ENCODE measurements around a stretch of chr9.

- RRBS = 6% methylated on average over 3 of the region's 37 CpGs
Observed at GRCh38 chr9:134068615-134069317, 940 bp upstream of the BRD3 start.

DNA sequence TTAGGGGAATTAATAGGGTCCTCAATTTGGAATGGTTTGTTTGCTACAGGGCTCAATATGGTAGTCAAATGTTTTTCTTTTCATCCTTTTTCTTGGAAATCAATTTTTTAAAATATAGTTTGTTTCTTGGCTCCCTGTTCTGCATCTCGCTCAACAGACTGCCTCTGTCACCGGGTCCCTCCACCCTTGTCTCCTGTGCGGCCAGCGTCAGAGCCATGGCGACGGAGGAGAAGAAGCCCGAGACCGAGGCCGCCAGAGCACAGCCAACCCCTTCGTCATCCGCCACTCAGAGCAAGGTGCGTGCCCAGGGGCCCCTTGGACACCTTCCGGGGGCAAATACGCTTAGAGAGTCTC is 3.8 kb downstream of the WDR5 start:
- RRBS = no CpG with 5 or more reads among the region's 14 CpGs

- RRBS = no CpG with 5 or more reads among the region's 16 CpGs
Observed at GRCh38 chr9:134142140-134142882, 6.4 kb downstream of the WDR5 start.

DNA sequence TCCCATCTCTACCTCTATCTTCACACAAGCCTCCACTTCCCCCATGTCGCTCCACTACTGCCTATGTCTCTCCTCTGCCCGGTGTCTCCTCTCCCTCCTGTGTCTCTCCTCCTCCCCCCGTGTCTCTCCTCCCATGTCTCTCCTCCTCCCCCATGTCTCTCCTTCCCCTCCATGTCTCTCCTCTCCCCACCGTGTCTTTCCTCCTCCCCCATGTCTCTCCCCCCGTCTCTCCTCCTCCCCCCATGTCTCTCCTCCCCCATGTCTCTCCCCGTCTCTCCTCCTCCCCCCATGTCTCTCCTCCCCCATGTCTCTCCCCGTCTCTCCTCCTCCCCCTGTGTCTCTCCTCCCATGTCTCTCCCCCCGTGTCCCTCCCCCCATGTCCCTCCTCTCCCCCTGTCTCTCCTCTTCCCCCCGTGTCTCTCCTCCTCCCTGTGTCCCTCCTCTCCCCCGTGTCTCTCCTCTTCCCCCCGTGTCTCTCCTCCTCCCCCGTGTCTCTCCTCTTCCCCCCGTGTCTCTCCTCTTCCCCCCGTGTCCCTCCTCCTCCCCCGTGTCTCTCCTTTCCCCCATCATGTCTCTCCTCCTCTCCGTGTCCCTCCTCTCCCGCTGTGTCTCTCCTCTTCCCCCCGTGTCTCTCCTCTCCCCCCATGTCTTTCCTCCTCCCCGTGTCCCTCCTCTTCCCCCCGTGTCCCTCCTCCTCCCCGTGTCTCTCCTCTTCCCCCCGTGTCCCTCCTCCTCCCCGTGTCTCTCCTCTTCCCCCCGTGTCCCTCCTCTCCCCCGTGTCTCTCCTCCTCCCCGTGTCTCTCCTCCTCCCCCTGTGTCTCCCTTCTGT is 41.1 kb downstream of the WDR5 start:
- RRBS = no CpG with 5 or more reads among the region's 26 CpGs

GRCh38 chr9:134210677-134211597 is 75.1 kb downstream of the WDR5 start:
- RRBS = no CpG with 5 or more reads among the region's 26 CpGs

- RRBS = no CpG with 5 or more reads among the region's 6 CpGs
Observed at GRCh38 chr9:134222526-134223051, 86.7 kb downstream of the WDR5 start.

DNA sequence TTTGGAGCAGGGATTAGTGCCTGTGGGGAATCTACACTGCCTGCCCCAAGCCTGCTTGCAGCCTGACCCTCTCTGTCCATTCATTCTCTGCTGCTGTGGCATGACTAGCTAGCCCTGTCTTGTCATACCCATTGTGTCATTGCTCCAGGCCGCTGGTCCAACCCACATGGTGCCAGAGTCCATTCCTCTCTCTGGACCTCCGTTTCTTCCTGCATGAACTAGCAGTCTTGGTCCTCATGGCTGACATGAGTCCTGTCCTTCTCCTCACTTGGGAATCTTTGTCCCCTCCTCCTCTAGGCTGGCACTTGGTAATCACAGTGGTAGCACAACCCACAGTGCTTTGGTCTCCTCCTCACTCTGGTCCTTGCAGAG is 12.7 kb upstream of the RXRA start:
- RRBS = no CpG with 5 or more reads among the region's 2 CpGs

- RRBS = no CpG with 5 or more reads among the region's 23 CpGs
Observed at GRCh38 chr9:134331284-134331943, 5.2 kb downstream of the RXRA start.

DNA sequence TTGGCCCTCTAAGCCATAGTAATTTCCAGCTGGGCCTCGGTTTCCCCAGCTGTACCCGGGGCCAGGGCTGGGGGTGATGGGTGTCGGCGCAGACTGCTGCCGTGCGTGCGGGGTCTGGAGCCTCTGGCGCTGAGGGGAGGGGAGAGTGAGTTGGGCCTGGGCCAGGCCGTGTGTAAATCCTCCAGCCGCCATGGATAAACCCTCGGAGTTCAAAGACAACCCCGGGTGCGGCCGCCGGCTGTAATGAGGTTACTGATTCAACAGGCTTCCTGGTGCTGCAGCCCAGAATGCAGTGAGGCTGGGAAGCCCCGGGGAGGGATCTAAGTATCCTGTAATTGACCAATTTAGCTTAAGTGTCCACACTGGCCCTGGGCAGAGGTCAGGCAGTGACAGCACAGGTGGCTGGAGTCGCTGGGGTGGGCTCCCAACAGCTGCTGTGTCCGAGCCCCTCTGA is 7.2 kb downstream of the RXRA start:
- RRBS = 6% methylated on average over 2 of the region's 18 CpGs

DNA sequence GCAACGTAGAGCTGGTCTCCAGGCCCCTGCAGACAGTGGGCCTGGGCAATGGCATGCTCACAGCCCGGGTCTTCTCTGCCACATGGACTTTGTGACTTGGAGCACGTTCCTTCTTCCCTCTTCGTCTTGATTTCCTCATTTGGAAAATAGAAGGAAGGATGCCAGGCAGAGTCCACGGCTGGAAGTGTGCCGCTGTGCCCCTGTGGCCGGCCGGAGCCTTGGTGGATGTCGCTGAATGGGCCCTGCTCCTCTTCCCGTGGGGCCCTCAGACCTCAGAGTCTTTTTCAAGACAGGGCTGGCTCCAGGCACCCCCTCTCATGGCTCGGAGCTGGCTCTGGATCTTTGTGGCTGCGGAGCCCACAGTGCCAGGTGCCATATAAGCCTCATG is 10.1 kb downstream of the RXRA start:
- RRBS = no CpG with 5 or more reads among the region's 12 CpGs

DNA sequence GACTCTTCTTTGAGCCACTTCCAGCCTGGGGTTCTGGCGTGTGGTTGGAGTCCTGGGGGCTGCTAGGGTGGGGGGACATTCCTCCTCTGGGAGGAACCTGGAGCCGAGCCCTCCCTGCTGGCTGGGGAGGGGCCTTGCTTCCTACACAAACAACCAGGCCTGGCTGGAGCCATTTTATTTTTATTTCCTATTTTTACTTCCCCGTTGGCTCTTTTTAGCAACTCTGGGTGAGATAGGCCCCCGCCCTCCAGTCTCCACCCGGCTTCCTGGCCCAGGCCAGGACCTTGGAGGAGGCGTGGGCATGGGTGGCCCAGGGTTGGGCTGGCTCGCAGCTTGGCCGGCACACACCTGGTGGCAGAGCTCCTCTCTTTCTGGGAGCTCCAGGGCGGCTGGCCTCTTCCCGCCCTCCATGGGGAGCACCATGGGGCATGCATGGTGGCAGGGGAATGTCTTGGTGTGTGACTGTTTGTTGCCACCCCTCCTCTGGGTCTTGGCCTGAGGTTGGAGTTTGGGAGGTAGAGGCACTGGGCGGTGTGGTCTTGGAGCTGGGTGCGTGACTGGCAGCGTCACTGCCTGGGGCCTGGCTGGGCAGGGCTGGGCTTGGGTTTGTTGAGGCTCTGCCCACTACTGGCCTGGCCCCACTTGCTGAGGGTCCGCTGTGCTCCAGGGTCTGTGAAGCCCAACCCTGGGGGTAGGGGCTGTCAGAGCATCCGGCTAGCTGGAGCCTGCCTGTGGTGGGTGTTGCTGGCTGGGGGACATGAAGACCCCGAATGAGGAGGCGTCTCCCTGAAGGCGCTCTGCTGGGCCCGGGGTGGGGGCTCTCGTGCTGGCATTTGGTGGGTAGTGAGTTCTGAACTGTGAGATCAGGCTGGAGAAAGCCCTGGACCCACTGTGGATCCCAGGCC is 15.3 kb downstream of the RXRA start:
- RRBS = 78% methylated on average over 7 of the region's 20 CpGs

- RRBS = 53% methylated on average over 3 of the region's 23 CpGs
Observed at GRCh38 chr9:134355354-134356476, 29.5 kb downstream of the RXRA start.

DNA sequence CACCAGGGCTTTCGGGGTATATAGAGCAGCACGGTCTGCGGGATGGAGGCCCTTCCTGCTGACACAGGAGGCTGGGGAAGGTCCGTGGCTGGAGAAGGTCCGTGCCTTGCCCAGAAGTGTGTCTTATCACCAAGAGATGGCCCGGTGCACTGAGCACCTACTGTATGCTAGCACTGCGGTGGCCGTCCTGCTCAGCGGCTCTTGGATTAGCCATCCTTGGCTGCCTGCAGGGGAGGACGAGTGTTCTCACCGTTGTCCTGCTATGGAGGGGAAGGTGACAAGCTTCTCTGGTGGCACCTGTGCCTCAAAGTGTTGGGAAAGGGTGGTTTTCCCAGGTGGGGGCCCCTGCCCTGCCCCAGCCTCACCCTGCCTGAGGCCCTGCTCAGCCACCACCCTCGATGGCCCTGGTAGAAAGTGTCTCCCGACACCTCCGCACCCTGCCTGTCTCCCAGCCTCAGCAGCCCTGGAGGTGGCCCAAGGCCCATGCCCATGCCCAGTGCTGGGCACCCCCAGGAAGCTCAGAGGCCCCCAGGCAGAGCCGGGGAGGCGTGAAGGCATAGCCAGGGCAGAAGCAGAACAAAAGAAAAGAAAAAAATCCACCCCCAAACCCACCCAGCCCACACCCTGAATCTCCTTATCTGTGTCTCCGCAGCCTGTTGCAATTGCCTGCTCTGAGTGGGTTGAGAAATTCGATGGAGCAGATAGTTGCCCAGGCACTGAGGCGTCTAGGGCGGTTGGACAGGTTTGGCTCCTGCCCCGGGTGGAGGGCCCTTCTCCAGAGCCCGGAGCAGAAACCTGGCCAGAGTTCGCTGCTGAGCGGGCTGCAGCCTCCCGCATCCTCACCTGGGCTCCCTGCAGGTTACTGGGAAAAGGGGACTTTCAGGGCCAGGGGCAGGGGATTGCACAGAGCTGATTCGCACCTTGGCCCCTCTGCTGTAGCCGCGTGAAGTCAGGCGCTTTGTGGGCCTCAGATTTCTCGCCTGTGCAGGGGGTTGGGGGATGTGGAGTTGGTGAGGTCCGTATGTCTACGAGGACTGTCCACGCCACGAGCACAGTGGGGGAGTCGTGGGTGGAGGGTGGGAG is 30.6 kb downstream of the RXRA start:
- RRBS = no CpG with 5 or more reads among the region's 35 CpGs

DNA sequence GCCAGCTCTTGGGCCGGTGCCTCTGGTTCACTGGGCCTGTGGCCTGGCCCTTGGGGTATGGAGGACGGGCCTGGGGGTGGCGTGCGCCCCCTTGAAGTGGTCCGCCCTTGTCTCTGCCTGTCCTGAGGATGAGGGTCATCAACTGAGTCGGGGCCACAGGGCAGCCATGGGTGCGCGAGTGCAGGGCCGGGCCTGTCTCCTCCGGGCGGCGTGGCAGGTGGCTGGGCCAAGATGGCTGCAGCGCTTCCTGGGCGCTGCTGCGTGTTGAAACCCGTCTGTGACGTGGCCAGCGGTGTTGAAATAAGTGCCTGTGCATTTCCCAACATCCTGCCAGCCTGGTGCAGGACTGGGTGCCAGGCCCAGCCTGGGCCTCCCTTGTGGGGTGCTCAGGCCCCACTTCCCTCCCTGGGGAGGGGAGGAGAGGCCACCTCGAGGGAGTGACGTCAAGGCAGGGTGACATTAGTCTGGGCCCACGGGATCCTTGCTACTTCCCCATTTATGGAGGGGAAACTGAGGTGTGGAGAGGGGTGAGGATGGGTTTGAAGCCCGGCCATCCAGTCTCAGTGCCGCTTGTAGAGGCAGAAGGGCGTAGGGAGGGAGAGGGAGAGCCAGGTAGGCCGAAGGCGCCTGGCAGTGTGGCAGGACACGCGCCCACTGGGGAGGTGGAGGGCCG is 45.5 kb downstream of the RXRA start:
- RRBS = no CpG with 5 or more reads among the region's 29 CpGs

- RRBS = 46% methylated on average over 6 of the region's 29 CpGs
Observed at GRCh38 chr9:134377629-134378539, 51.6 kb downstream of the RXRA start.

DNA sequence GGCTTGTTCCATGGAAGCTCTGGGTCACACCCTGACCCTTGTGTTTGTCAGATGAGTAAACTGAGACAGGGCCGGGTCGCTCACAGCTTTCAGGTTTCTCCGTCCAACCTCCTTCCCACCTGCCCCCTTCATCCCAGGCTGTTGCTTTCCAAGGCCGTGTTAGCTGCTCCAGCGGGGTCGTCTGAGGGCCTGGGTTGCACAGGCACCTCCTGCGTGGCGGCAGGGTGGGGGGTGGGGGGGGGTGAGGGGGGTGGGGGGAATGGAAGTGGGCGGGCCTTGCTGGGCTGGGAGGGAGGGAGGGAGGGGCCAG is 99.0 kb downstream of the RXRA start:
- RRBS = no CpG with 5 or more reads among the region's 9 CpGs

DNA sequence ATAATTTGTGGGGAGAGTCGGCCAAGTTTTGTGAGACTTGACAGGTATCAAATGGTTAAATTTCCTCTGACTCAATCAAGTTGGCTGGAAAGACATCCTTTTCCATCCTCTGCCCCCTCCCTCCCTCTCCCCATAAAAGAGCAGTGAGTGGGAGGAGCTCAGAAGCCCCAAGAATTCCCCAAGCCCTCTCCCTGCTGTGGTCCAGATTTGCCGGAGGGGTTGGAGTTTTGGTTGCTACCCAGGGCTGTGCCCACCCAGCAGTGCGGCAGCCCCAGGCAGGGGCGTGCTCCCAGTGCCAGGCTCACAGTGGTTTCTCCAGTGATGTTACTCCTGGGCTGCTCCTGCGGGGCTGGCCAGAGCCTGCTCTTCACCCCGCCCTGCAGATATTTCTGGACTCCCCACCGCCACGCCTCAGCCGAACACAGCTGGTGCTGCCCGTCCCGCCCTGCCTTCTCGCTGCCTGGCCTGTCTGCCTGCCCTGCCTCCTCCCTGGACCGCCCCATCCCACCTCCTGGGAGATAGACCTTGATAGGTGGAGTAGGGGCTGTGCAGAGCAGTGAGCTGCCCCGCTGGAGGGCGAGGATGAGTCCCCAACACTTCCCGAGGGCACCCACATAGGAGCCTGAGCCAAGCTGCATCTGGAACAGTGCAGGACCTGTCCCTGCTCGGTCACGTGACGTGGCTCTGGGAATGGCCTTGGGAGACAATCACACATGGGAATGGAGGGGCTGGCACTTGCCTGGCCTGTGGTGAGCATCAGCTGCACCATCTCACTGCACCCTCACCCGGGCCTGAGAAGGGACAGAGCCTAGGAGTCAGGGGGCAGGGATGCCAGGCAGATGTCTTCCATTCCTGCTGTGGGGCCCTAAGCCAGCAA is 3.5 kb downstream of the COL5A1 start:
- RRBS = no CpG with 5 or more reads among the region's 20 CpGs

- RRBS = 19% methylated on average over 7 of the region's 16 CpGs
Observed at GRCh38 chr9:134681143-134681551, 39.5 kb downstream of the COL5A1 start.

DNA sequence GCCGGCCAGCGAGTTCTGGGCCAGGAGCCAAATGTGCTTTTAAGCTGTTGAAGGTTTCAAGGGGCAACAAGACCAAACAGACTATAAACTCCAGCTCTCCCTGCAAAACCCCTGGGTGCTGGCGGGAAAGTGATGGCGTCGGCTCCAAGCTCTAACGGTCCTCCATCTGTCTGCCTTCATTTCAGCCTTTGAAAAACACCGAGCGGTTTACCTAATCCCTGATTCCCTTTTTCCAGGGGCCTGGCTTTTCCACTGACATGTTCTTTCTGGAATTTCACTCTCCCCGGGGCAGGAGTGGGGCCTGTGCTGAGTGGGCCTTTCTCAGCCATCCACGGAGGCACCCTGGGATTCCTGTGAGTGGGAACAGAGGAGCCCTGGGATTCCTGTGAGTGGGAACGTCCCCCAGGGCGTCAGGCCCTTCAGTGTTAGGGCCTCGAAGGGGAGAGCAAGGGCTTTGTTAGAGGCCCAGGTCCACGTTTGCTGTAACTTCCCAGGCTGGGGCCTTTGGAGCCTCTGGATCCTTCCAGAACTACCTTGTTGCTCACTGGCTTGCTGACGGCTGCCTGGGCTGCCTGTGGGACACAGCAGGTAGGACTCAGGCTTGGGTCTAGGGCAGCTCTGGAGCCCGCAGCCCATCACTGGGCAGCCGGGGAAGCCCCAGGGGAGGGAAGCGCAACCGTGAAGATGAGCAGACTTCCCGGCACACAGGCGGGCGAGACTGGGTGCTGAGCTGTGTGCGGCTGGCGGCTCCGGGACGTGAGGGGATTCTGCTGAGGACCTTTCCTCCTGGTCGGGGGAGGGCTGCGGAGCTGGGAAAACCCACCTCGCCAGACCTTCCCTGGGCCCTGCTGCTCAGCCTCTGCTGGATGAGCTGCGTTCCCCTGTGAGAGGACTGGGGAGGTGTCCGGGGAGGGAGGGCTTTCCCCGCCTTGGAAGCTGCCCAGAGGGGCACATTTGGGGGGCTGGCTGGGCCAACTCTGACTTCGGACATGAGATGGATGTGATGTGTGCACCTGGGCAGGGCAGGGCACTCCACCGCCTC is 65.9 kb downstream of the COL5A1 start:
- RRBS = 83% methylated on average over 9 of the region's 34 CpGs

DNA sequence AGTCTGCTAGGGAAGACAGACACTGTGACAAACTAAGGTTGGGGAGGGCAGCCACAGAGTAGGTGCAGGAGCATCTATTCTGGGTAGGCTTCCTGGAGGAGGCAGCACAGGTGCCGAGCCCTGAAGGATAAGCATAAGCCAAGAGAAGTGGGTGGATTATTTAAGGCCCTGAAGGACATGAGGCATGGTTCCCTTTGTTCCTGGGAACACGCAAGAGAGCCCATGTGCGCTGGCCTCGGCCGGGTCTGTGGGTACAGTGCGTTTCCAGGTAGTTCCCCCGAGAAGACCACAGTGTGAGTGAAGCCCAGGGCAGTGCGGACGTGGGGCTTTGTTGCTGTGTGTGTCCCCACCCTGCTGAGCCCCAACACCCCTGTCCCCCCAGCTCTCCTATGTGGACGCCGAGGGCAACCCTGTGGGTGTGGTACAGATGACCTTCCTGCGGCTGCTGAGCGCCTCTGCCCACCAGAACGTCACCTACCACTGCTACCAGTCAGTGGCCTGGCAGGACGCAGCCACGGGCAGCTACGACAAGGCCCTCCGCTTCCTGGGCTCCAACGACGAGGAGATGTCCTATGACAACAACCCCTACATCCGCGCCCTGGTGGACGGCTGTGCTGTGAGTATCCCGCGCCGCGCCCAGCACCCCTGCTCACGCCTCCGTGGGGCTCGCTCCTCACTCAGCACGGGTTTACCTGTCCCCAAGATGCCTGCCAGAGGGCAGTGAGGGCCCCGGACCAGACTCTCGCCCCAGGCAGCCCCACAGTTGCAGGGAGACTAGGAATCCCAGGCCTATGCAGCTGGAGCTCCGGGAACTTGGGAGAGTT is 45.8 kb upstream of the FCN2 start:
- RRBS = 88% methylated on average over 3 of the region's 34 CpGs

All from iris pigment epithelial cell (primary cell).